ENCODE measurements around a stretch of chr2.

DNA sequence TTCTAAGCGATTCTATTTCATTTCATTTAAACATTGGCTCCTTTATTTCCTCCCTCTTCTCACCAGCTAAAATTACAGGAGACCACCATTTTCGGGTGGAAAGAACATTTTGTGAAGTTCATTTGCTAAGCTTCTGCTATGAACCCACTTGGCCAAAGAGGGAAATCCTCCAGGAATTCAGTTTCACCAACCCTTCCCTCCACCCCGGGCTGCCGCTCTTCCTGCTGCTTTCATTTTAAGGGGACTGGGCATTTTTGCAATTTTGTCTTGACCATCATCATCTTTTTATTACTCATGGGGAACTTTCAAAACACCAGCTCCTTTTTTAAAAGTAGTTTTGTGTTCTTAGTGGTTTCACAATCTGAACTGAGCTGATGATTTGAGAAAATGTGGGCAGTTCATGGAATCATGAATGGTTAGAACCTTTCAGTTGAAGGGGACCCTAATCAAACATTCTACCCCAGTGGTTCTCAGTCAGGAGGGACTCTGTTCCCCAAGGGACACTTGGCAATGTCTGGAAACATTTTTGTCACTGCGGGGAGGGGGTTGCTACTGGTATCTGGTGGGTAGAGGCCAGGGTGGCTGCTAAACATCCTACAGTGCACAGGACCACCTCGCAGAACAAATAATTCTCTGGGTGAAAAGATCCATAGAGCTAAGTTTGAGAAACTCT is 92.7 kb downstream of the ACKR3 start:
- PRO-cap, result no peak

DNA sequence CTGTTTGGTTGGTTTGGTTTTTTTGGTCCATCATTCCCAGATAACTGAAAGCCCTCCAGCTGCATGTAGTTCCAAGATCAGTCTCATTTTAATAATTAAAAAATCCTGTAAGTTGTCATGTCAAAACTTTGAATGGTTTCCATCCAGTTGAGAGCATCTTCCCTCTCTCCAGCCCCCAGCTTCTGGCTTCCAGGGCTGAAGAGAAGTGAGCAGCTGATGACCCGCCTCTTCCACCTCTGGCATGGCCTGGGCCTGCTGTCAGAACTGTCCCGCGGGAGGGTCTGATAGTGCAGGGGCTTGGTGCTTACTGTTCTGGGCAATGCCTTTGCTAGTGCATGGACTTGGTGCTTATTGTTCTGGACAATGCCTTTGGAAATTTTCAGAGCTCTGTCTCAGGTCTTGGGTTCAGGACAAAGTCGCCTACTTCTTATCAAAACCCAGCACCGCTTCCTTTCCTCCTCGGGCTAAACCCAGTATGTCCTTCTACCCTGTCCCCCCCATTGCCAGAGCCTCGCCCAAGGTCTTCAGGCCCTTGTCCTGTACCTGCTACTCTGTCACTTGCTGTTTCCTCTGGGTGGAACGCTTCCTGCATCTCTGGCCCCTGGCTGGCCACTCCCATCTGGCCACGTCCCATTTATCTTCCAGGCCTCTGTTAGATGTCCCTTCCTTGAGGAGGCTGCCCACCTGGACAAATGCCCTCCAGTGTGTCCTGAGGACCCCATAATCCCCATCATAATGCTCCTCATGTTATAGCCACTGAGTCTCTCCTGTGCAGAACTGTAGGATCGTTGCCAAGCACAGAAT is 149.6 kb downstream of the ACKR3 start:
- PRO-cap, result no peak

DNA sequence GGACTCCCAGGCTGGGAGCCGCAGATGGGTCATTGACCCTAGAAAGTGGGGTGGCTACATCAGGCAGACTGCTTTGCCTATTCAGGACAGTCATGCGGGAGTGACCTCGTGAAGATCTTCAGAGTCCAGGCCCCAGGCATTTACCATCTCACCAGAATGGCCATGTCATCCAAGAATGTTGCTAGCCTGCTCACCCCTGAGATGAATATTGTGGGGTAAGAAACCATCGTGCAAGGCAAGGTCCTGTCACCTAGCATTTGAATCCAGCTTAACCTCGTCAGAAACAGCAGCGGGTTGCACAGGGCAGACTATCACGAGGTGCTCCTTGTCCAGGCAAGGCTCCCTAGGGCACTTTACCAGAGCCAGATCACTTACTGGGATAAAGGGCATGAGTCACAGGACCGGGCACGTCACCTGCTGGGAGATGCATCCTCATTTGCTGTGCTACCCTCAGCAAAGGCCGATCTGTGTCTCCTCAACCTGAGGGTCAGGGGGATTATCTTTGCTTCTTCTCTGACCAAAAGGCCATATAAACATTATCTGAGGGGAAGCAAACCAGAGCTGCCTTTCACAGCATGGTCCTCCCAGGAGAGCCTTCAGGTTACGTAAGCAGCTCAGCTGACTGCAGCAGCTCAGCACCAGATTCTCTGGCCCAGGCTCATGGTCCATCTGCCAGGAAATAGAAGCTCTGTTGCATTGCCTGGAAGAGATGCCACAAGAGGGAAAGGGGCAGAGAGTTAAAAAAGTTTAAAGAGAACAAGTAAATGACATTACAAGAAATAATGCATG is 162.4 kb downstream of the ACKR3 start:
- PRO-cap, result no peak

DNA sequence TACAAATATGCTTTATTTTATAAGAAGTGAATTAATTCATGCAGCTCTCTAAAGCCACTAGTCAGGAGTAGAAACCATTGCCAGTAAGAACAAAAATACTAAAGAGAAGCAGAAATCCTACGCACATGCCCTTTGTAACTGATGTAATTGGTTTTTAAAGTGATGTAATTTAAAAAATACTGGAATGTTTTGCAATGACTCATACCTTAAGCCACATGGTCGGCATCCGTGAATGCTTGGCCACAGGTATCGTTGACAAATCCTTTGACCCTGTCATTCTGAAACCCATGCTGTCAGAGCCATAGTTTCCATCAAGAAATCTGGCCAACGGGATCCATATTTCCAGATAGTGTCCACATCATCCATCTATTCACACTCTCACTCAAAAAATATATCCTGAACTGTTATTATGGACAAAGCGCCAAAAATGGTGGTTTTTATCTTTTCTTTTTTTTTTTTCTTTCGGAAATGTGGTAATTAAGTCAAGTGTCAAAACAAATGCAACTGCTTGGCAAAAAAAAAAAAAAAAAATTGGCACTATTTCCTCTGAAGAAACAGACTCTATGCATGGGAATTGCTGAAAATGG is 213.4 kb downstream of the ACKR3 start:
- PRO-cap, result no peak

DNA sequence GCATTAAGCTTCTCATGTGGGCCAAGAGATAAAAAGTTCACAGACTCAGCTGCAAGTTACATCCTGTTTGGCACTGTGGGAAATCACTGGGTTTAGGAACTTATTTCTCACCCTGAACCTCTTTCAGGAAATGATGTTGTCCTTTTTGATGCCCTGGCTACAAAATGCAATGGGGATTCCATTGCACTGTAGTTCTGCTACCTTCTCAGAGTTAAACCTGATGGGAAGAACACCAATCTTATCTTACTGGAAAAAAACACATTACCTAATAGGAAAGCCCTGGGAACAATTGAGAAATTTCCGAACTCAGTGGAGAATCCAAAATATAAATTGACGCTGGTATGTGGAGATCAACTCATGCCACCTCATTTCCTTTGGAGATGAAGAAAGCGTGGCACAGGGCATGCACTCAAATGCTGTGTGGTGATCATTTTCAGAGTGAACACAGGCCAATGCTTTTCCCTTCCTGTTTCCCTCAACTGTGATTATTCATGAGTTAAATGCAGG is 252.0 kb upstream of the COPS8 start:
- PRO-cap, result no peak

DNA sequence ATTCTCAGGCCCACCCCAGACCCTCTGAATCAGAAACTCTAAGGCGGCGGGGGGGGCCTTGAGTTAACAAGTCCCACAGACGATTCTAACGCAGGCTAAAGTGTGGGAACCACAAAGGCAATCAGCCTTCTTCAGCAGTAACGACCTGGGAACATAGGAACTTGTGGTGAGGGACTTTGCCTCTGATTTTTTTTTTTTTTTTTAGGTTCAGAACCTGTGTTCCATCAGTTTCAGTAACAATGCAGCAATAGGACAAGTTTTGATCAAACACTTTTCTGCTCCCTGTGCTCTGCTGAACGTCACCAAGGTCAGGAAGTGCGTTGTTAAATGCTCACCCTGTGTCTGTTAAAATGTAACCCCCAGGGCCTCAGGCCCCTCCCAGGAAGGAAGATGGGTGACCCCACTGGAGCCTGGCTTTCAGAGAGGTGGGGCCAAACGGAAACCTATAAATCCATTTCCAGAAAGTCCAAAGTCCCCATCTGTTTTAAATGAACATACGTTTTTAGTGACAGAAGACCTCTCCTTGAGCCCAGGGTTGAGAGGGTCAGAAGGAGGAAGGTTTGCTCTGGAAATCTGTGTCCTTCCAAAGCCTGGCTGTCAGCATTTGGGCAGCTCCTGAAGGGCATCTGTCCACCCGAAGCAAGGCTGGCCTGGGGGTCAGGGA is 117.7 kb upstream of the COPS8 start:
- PRO-cap, result no peak

DNA sequence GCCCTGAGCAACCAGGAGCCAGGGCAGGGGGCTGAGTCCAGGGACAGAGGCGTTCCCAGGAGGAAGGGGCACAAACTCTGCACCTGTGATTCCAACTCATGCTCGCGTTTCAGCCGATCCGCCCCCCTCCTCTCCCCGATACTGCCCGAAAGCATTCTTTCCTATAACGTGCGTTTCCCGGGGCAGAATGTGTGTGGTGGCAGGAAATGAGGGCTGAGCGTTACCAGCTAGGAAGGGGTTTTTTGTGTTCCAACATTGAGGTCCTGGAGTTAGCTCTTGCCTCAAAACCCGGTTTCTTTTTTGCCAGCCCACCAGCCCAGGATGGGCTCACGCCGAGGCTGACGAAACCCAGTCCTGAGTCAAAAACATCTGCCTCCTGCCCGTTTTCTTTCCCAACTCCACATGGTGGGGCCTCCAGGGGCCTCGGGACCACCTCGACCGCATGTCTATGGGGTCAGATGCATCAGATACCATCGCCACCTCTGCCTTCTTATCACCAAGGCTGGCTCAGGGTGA is 113.8 kb upstream of the COPS8 start:
- PRO-cap, result no peak

DNA sequence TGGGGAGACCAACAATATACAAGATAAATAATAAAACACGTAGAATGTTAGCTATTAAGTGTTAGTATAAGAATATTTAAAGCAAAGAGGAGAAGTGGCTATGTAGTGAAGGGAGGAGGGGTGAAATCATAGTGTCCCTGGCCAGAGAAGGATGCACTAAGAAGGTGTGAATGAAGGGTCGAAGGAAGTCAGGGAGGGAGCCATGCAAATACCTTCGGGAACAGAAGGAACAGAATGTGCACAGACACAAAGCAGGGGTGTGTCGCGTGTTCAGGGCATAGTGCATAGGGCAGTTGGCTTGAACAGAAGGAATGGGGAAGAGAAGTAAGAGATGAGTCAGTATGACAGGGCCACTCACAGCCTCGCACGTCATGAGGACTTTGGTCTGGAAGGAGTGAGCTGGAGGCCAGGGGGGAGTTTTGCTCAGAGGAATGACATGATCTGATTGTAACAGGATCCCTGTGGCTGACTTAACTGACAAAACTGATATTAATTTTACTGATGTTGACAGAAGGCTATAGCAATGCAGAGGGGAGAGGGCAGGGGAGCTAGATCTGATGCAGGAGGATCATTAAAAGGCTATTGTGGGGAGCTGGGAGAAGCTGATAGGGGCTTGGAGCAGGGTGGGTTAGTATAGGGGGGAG is 60.6 kb upstream of the COPS8 start:
- PRO-cap, result no peak

GRCh38 chr2:237126465-237127386 is 41.0 kb downstream of the COPS8 start:
- PRO-cap, result no peak

- PRO-cap, result bidirectional peak, plus-strand start at chr2:237156716, minus-strand start at chr2:237156540
Measured at GRCh38 chr2:237156389-237156889, 70.8 kb downstream of the COPS8 start.

DNA sequence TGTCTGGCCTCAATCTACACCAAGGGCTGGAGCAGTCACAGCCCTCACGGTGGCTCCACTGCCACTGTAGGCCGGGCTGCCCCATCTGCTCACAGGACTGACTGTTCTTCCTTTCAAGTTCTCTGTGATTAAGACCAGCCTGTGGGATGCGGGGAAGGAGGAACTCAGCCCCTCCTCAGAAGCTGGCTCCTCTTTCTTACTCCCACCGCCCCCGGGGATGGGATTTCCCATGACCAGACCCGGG is 106.0 kb downstream of the COPS8 start:
- PRO-cap, result unidirectional peak, minus-strand start at position 86 of the sequence

GRCh38 chr2:237204807-237205663 is 119.3 kb downstream of the COPS8 start:
- PRO-cap, result bidirectional peak, plus-strand start at chr2:237205509, minus-strand start at chr2:237205327

DNA sequence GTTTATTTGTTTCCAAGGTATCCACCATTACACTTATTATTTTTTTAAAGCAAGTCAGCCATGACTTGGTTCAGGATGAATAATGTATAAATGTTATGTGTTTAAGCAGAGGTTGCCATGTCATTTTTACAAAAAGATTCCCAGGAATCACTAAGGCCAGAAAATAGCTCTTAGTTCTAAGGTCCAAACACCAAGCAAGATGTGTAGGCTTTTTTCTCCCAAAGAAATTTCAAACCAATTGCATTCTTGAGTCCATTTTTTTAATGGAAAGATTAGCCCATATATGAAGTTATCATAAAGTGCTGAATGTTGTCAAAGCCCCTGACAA is 159.0 kb downstream of the COL6A3 start:
- PRO-cap, result no peak

GRCh38 chr2:237296865-237297323 is 117.1 kb downstream of the COL6A3 start:
- PRO-cap, result no peak

DNA sequence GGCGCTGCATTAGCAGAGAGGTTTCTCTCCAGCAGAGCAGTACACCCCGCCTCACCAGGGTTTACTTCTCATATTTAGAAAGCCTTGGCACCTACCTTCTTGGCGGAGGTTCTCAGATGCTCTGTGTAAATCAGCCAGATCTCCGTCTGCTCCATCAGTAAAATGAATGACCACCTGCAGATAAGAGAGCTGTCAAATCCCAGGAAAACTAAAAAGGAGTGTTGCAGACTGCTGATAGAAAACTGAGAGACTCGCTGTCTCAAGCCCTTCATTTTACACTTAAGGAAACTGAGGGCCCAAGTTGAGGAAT is 49.8 kb downstream of the COL6A3 start:
- PRO-cap, result no peak

DNA sequence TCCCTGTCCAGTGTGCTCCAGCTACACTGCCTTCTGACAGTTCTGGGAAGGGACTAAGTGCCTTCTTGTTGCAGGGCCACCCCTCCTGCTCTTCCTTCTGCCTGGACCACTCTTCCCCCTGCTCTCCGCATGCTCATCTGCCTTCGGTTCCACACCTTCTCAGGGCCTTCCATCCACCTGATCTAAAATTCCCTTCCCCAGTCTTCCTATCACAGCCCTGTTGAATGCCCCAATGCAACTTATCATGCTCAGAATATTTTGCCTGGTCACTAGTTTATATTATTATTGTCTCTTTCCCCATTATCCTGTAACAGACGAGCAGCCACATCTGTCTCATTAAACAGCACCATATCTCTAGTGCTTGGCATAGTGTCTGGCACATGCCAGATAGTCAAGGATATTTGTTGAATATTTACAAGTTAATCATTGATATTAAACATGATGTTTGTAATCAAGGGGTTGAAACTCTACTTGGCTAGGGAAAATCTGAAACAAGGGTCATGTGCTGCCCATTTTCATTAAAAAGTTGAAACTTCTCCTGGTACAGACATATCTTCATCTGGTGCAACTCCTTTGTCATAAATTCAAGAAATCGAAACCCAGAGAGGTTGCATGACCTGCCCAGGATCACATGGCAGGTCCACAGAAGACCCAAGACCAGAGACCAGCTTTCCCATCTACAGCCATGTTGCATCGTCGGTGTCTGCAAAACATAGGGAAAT is 28.9 kb downstream of the COL6A3 start:
- PRO-cap, result no peak

GRCh38 chr2:237411730-237412529 is 2.0 kb downstream of the COL6A3 start:
- PRO-cap, result unidirectional peak, plus-strand start at chr2:237411985; bidirectional peak, plus-strand start at chr2:237412204, minus-strand start at chr2:237412059

GRCh38 chr2:237412530-237412981 is 1.4 kb downstream of the COL6A3 start:
- PRO-cap, result bidirectional peak, plus-strand start at chr2:237413045, minus-strand start at chr2:237412937

- PRO-cap, result bidirectional peak, plus-strand start at chr2:237421790, minus-strand start at chr2:237421695
Measured at GRCh38 chr2:237421443-237422191, 7.7 kb upstream of the COL6A3 start.

GRCh38 chr2:237451401-237451839 is 35.6 kb upstream of the MLPH start:
- PRO-cap, result no peak